AG09319 (cell line): ENCODE results near the gene TES.

DNA sequence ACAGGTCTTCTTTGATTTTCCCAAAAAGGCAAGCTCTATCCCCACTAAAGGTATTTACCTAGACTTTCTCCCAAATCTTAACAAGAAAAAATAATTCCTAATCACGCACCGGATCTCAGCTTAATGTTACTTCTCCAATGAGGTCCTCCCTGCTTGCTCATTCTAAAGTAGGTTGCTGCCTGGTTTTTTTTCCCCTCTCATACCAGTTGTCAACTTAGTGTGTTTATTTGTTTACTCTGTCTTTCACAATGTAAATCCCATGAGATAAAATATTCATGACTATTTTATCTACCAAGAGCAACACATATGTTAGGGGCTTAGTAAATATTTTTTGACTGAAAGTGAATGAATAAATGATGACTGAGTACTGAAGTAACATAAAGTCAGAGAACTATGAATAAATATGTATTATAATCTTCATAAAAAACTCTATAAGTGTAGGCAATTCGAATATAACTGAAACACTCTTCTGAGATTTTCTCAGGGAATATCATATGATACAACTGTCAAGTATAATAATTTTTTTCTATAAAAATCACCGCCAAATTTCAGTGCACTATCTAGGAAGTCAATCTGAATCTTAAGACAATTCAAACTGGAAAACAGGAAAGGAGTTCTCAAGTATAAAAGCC, 140.6 kb downstream of the LRRN3 start:
- RRBS: no CpG with 5 or more reads among the region's 4 CpGs

GRCh38 chr7:112195854-112196584, 10.2 kb downstream of the DOCK4 start:
- RRBS: no CpG with 5 or more reads among the region's 10 CpGs

DNA sequence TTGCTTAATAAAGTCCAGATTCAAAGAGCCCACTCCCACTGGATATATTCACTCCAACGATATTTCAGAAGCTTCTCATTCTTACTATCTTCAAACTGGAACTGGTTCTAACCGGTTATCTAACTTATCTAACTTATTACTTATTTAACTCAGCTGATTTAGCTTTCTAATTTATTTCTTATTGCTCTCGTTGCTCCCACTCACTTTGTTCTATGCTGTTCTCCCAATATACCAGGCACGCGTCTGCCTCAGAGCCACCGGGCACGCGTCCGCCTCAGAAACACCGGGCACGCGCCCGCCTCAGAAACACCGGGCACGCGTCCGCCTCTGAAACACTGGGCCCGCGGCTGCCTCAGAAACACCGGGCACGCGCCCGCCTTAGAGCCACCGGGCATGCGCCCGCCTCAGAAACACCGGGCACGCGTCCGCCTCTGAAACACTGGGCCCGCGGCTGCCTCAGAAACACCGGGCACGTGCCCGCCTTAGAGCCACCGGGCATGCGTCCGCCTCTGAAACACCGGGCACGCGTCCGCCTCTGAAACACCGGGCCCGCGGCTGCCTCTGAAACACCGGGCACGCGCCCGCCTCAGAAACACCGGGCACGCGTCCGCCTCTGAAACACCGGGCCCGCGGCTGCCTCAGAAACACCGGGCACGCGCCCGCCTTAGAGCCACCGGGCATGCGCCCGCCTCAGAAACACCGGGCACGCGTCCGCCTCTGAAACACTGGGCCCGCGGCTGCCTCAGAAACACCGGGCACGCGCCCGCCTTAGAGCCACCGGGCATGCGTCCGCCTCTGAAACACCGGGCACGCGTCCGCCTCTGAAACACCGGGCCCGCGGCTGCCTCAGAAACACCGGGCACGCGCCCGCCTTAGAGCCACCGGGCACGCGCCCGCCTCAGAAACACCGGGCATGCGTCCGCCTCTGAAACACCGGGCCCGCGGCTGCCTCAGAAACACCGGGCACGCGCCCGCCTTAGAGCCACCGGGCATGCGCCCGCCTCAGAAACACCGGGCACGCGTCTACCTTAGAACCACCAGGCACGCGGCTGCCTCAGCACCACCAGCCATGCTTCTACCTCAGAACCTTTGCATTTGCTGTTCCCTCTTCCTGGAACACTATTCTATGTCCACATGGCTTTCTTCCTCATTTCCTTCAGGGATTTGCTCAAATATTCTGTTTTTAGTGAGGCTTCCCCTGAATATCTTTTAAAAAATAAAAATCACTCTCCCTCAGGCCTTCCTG, 58.8 kb upstream of the IFRD1 start:
- RRBS: no CpG with 5 or more reads among the region's 109 CpGs

- RRBS: no CpG with 5 or more reads among the region's 4 CpGs
Measured at GRCh38 chr7:112454187-112454454, 3.9 kb downstream of the IFRD1 start.

- RRBS: no CpG with 5 or more reads among the region's 3 CpGs
Measured at GRCh38 chr7:112481734-112482297, 1.0 kb downstream of the LSMEM1 start.

- RRBS: no CpG with 5 or more reads among the region's 9 CpGs
Measured at GRCh38 chr7:112508868-112509178, 28.0 kb downstream of the LSMEM1 start.

DNA sequence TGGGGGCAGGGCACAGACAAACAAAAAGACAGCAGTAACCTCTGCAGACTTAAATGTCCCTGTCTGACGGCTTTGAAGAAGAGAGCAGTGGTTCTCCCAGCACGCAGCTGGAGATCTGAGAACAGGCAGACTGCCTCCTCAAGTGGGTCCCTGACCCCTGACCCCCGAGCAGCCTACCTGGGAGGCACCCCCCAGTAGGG, 22.8 kb downstream of the BMT2 start:
- RRBS: no CpG with 5 or more reads among the region's 3 CpGs

DNA sequence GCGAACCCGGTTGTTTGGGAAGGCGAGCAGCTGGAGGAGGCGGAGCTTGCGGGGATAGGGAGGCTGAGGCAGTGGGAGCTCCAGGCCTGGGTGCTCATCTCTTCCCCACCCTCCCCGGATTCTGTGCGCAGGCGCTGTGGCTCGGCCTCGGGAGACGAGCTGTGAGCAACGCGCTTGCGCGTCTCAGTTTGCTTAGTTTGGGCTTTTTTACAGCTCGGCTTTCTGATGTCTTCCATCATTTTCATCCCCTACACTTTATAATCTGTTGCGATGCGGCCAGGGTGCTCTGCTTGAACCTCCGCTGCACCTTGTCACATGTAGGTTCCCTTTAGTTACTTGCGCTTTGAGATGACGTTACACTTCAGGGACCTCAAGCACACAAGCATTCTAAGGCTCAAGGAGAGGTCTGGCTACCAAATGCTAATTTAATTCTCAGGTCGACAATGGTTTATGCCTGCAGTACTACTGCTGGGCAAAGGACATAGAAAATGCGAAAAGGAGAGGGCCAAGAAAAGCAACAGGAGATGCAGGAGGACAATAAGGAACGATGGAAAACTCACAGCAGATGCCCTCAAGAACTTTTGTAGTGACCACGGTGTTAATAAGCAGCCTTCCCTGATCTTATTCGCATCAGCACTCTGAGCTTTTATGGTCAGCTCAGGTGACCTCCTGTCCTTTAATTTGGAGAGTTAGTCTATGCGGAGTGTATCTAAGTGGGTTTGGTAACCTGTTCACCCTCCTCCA, 479 bp upstream of the BMT2 start:
- RRBS: no CpG with 5 or more reads among the region's 27 CpGs

DNA sequence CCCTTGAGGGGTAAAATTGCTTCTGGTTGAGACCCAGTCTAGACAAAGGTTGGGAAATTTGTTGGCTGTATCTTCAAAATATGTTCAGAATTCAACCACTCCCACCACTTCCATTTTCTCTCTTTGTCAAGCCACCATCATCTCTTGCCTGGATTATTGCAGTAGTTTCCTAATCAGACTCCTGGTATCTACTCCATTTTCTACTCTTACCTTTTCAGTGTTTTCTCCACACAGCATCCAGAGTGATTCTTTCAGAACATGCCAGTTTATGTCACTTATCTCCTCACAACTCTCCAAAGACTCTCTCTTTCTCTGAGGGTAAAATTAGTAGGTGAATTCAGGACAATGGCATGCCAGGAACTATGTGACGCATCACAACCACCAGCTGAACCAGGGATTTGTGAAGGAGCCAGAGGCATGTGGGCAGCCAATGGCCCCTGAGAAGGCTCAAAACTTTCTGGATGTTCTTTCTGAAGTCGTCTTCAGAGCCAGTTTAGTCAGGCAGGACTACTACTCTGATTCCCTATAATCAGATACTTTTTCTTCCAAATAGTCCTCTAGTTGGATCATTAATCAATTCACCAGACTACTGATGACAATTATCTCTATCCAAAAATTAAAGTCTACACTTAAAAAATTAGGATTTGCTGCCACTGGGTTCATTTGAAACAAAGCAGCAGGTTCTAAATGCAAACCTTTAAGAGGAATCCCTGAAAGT, 55.8 kb upstream of the BMT2 start:
- RRBS: no CpG with 5 or more reads among the region's 2 CpGs

- RRBS: no CpG with 5 or more reads among the region's 10 CpGs
Measured at GRCh38 chr7:113087031-113087592, 485 bp upstream of the GPR85 start.

GRCh38 chr7:116210241-116210817, at the start of gene TES:
TSS of gene TES (plus strand) at chr7:116210539.
- RRBS: 2% methylated on average over 23 of the region's 68 CpGs

- RRBS: no CpG with 5 or more reads among the region's 5 CpGs
Measured at GRCh38 chr7:116217747-116218589, 7.6 kb downstream of the TES start.

DNA sequence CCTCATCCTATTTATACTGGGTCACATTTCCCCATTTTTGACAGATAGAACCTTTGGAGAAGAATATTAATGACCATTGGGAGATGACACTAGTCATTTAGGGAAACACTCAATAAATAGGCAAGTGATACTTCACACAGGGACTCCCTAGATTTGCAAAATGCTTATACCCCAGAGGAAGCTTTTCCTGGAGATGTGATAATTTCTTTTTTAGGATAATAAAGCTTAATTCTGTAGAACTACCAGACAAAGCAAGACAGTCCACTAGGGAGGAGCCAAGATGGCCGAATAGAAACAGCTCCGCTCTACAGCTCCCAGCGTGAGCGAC, 91.0 kb upstream of the CAV2 start:
- RRBS: no CpG with 5 or more reads among the region's 4 CpGs

DNA sequence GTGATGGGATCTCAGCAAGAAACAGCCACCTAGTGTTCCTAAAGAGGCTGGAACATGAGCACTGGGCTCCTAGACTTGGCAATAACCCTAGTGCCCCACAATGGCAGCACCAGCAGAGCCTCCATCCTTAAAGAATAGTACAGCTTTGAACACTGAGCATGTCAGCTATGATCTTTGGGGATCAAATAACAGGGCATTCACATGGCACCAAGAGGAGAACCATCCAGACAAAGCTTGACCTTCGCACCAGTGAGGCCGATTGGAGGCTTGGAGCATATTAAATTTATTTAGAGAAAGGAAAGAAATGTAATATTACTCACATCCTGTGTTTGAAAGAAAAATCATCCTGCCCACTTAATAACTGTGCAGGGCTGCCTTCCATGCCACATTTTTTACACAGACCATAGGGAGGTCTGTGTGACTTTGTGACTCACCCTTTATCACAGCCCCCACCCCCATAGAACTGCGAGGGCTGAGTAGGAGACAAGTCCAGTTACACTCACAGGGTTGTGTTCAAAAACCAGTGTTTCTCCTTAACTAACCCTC, 52.0 kb downstream of the CAV1 start:
- RRBS: no CpG with 5 or more reads among the region's 3 CpGs

DNA sequence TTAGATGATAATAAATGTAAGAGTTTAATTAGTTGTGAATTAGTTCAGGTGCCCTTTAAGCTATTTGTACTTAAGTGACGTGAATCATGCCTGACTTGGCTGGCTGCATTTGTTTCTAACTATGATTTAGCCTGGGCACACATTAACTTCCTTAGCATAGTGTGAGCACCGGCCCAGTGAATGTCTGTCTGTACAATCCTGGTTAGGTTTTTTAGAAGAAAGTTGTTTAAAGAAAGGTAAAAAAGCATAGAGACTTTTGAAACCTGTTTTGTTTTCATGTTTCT, 43.1 kb upstream of the MET start:
- RRBS: no CpG with 5 or more reads among the region's 2 CpGs

DNA sequence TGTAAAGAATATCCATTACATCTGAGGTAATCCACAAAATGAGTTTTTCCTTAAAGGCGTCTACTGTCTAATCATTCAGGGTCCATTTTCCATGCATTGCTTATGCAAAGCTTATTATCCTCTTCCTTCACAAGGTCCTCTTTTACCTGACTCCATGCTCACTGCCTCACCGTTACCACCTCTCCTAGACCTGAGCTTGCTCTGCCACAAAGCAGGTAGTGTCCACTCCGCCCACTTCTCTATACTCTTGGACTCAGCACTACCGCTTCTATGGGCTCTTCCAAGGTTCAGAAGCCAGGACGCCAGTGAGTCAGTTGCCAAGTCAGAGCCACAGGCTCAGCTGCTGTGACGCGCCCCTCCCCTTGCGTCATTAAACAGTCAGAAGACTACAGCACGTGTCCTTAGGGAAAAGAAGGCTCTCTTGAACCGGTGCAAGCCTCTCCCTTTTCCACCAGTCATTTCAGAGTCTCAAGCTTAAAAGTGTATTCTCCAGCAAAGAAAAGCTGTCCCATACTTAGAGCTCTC, 41.2 kb upstream of the MET start:
- RRBS: no CpG with 5 or more reads among the region's 10 CpGs

GRCh38 chr7:116834666-116835132, 27.7 kb upstream of the CAPZA2 start:
- RRBS: no CpG with 5 or more reads among the region's 8 CpGs

- RRBS: no CpG with 5 or more reads among the region's 4 CpGs
Measured at GRCh38 chr7:116921582-116922007, 31.7 kb upstream of the ST7 start.